Retinal pigment epithelial cell (primary cell): ENCODE results near the genes SETD6, CDH11 and CDH5.

DNA sequence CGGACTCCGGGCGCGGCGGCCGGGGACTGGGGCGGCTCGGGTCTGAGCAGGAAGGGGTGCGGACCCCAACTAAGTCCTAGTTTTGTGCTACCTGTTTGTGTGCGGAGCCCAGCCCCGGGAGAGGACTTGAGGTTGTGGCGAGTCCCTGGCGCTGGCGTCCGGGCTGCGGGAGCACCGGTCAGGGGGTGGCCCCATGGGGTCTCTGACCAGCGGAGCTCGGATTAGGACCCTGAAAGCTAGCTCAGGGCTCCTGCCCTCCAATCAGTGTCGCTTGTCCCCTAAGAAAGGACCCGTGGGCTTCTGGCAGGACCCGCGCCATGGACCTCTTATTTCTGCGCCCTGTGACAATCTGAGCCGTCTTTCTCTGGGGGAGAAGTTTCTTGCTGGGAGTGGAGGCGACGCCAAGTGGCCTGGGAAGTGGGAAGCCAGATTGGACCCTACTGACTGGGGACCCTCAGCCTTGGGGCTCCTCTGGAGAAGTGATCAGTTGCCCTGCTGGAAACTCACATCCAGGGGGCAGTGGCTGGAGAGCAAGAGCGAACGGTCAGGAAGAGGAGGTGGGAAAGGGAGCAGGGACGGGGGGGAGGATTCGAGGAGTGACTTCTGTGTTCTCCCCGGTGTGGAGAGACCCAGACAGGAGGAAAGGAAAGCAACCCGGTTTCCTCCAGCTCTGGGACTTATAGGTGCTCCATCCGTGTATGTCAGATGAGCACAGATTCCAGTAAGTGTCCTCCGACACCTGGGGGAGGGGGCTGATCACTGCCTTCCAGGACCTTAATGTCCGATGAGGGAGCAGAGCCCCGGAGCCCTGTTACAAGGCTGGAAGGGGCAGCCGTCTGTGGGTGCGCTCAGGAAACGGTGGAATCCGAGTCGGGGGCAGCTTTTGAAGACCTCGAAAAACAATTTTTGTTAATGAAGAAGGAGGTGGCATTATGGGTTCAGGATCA lies 35.2 kb upstream of the NDRG4 start:
- RRBS: under 1% methylated on average over 9 of the region's 43 CpGs

- RRBS: no CpG with 5 or more reads among the region's 1 CpG
These were observed 24.6 kb upstream of the NDRG4 start for GRCh38 chr16:58475300-58475804.

- RRBS: 4% methylated on average over 4 of the region's 63 CpGs
These were observed at the start of gene SETD6 for GRCh38 chr16:58514918-58515657. SETD6 (plus strand) TSS chr16:58515517.

GRCh38 chr16:58518750-58519213 lies 3.5 kb downstream of the SETD6 start:
- RRBS: no CpG with 5 or more reads among the region's 4 CpGs

- RRBS: no CpG with 5 or more reads among the region's 8 CpGs
These were observed 147.6 kb upstream of the GOT2 start for GRCh38 chr16:58881686-58882104.

GRCh38 chr16:60203777-60204204 lies 1469.7 kb upstream of the GOT2 start:
- RRBS: no CpG with 5 or more reads among the region's 2 CpGs

DNA sequence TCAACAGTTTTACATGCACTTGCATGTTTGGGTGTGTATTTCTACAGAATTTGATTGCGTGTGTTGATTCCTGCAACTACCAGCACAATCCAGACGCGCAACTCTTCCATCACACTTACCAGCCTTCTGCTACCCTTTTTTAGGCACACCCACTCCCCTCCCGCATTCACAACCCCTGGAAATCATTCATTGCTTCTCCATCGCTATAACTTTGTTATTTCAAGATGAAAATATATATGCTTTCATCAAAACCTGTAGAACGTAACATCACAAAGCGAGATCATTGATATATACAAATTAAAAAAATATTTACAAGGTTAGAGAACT lies 590.7 kb downstream of the CDH8 start:
- RRBS: no CpG with 5 or more reads among the region's 7 CpGs

- RRBS: no CpG with 5 or more reads among the region's 17 CpGs
These were observed 123.2 kb downstream of the CDH11 start for GRCh38 chr16:64998454-64999253.

GRCh38 chr16:65070743-65071296 lies 51.0 kb downstream of the CDH11 start:
- RRBS: no CpG with 5 or more reads among the region's 7 CpGs

- RRBS: no CpG with 5 or more reads among the region's 32 CpGs
These were observed at the start of gene CDH11 for GRCh38 chr16:65121766-65122099. CDH11 (minus strand) TSS chr16:65122063.

GRCh38 chr16:65734929-65735175 lies 613.0 kb upstream of the CDH11 start:
- RRBS: no CpG with 5 or more reads among the region's 1 CpG

- RRBS: no CpG with 5 or more reads among the region's 6 CpGs
These were observed 232.8 kb upstream of the CDH5 start for GRCh38 chr16:66133595-66134281.

GRCh38 chr16:66247944-66248551 lies 118.4 kb upstream of the CDH5 start:
- RRBS: no CpG with 5 or more reads among the region's 12 CpGs

GRCh38 chr16:66366357-66366999 lies at the start of gene CDH5:
CDH5 (plus strand) TSS chr16:66366691.
- RRBS: 75% methylated on average over 2 of the region's 21 CpGs

DNA sequence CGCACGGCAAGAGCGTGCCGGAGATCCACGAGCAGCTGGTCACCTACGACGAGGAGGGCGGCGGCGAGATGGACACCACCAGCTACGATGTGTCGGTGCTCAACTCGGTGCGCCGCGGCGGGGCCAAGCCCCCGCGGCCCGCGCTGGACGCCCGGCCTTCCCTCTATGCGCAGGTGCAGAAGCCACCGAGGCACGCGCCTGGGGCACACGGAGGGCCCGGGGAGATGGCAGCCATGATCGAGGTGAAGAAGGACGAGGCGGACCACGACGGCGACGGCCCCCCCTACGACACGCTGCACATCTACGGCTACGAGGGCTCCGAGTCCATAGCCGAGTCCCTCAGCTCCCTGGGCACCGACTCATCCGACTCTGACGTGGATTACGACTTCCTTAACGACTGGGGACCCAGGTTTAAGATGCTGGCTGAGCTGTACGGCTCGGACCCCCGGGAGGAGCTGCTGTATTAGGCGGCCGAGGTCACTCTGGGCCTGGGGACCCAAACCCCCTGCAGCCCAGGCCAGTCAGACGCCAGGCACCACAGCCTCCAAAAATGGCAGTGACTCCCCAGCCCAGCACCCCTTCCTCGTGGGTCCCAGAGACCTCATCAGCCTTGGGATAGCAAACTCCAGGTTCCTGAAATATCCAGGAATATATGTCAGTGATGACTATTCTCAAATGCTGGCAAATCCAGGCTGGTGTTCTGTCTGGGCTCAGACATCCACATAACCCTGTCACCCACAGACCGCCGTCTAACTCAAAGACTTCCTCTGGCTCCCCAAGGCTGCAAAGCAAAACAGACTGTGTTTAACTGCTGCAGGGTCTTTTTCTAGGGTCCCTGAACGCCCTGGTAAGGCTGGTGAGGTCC lies 24.2 kb upstream of the BEAN1 start:
- RRBS: 67% methylated on average over 7 of the region's 57 CpGs

DNA sequence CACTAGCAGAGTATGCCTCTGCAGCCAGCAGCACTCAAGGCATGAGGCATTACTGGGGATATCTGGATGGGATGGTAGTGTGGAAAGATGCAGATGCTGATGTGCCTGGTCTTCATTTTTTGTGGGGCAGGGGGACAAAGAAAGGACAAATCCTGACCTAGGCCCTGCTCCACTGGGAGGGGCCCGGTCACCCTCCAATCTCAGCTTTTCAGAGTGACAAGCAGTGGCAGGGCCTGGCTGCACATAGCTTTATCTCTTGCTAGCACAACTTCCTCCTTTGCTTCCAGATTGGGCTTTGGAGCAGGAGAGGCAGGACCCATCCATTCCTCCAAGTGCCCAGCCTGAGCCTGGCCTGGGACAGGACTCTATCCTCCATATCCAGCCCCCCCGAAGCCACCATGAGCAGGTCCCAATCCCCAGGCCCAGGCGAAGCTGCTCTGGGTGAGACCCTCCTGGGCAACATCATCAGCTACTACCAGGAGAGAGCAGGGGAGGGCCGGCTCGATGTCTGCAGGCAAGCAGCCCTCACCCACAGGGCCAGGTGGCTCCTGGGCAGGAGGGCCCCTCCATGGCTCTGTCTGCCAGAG lies 59.2 kb downstream of the TK2 start:
- RRBS: no CpG with 5 or more reads among the region's 5 CpGs

- RRBS: no CpG with 5 or more reads among the region's 6 CpGs
These were observed 24.0 kb downstream of the TK2 start for GRCh38 chr16:66525816-66526347.

DNA sequence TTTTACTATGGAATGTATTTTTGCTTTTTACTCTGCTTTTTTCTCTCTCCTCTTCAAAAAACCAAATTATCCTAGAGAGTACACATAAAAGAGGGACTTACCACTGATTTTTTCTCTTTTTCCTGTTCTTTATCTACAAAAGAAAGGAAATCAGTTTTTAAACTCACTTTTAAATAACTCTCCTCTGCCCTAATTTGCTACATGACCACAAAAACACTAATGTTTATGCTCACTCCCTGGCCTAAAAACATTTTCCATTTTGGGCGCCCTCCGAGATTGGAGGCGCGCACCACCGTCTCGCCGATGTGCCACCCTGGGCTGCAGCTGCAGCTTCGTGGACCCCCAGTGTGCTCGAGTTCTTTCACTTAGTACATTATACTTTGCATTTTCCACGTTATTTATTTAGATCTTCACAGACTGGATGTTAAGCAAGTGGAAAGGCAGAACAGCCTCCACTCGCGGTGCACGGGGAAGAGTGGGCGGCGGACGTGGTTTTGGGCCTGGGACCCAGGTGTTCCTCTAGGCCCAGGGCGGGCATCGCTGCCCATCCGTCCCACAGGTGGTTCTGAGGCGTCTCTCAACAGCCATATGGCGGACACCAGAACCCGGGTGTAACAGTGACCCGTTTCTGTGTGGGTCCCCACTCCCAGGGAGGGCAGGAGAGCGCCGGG lies 910 bp downstream of the TK2 start:
- RRBS: 3% methylated on average over 4 of the region's 25 CpGs

DNA sequence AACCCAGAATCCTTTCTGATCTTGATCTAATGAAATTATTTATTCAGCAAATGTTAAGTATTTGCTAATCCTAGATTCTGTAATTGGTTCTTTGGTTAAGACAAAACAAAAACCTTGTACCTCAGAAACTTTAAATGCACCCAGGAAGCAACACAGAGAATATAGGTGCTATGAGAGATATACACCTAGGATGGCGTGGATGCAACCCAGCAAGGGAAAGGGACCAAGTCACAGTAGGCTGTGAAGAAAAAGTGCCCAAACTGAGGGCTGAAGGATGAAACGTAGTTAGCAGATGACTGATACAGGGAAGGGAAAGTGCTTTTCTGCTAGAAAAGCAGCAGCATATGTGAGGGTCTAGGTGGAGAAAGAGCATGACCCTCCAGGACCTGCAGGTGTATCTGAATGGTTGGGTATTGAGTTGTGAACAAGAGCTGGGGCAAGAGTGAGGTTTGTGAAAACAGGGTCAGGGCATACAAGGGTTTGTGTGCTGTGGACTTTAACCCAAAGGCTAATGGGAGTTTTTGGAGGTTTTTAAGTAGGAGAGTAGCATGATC lies 6.3 kb upstream of the CMTM1 start:
- RRBS: no CpG with 5 or more reads among the region's 2 CpGs

DNA sequence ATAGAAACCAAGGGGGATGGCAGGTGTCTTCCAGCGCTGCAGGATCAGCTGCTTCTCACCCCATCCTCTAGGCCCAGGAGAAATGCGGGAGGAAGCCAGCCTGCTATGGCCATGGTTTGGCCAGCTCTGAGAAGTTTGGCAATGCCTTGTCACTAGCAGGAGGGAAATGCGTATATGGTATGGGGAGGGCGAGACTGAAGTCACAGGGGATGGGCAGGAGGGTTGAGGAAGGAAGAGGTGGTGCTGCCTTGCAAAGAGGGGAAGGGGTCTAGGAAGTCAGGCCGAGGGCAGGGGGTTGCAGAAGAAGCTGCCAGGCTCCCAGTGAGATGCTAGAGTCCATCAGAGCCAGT lies 6.6 kb downstream of the CMTM2 start:
- RRBS: no CpG with 5 or more reads among the region's 5 CpGs